HepG2 (cell line): ENCODE measurements around a stretch of chr12.

- RRBS, 2 experiments, result 95% methylated on average over 2 of the region's 14 CpGs; no CpG with 5 or more reads in 1 of the 2 experiments
CAGE:
- cytosol, long polyA minus RNA, result no peak
- cytosol, long polyA plus RNA, result no peak
- long polyA plus RNA, result no peak
- nucleus, long polyA minus RNA, result no peak
- nucleus, long polyA plus RNA, result no peak
Measured at GRCh38 chr12:11766271-11767065, 117.0 kb downstream of the ETV6 start.

DNA sequence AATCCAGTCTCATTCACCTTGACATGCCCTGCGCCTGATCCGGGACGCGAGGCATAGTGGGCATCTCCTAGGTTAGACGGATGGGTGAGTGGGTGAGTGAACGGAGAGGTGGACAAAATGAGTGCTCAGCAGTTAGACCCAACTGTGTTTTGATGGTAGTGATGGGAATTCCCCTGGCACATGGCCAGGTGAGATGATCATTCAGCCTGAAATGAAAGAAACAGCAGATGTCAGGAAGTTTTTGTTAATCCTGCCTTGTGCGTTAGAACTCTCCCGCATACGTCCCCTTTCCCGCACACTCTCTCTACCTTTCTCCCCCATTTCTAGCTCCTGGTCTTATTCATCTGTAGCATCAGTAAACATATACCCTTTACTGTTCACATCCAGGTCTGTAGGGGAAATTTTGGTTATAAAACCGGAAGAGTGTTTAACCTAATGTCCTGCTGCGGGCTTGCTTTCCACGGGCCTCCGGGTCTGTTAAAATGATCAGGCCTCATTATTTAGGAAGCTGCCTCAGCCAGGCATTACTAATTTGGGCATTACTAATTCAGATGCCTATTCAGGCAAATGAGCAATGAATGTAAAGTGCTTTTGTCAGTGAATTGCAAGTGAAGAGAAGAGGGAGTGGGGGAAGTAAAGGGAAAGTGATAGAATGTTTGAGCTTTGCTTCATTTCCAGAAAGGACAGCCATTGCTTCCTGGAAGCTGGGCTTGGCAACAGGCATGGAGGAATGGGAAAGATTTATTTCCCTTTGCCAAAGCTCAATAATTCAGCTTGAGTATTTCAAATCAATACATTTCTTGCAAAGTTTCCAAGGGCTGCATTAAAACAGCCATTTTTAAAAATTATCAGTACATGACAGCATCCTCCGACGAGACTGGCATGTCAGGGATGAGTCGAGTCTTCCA lies 172.9 kb downstream of the ETV6 start:
- RRBS, 2 experiments, result 94% methylated on average over 4 of the region's 17 CpGs; no CpG with 5 or more reads in 1 of the 2 experiments
CAGE:
- cytosol, long polyA minus RNA, result no peak
- cytosol, long polyA plus RNA, result no peak
- long polyA plus RNA, result no peak
- nucleus, long polyA minus RNA, result no peak
- nucleus, long polyA plus RNA, result no peak

GRCh38 chr12:11894387-11895559 lies 176.0 kb upstream of the BCL2L14 start:
- RRBS, 2 experiments, result no CpG with 5 or more reads among the region's 10 CpGs
CAGE:
- cytosol, long polyA minus RNA, result no peak
- cytosol, long polyA plus RNA, result no peak
- long polyA plus RNA, result no peak
- nucleus, long polyA minus RNA, result no peak
- nucleus, long polyA plus RNA, result no peak

DNA sequence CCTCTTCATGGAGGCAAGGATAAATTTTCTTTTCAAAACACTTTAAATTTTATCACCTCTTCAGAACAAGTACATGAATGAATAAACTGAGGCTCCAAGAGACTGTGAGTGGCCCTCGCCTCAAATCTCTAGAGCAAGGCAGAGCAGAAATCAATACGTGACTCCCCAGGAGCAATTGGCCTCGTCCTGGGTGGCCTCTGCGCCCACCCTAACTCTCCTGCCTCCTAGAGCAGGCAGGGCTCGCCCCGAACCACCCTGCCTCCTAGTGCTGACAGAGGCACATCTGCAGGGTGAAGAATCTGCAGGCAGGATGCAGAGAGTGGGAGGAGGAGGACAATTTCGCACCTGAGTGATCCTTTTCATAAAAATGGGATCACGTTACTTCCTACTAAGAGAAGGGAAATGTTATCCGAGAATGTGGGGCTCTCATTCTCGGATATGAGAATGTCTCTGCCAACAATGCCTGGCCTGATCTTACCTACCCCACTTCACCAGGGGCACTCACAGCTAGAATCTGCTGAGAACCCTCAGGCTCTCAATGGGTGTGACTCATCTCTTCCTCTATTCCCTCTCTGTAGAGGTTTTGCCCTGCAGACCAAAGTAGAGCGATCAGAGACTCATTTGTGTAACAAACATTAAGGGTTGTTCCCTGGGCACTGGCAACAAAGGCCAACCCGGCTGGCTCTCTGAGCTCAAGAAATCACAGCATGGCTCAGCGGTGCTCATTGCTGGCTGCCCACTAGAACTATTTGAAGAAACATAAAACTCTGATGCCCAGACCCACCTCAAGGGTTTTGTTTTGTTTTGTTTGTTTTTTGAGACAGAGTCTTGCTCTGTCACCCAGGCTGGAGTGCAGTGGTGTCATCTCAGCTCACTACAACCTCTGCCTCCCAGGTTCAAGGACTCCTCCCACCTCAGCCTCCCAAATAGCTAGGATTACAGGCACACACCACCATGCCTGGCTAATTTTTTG lies 61.6 kb upstream of the BCL2L14 start:
- RRBS, 2 experiments, result no CpG with 5 or more reads among the region's 13 CpGs
CAGE:
- cytosol, long polyA minus RNA, result no peak
- cytosol, long polyA plus RNA, result no peak
- long polyA plus RNA, result no peak
- nucleus, long polyA minus RNA, result no peak
- nucleus, long polyA plus RNA, result no peak

GRCh38 chr12:12201187-12202093 lies 65.4 kb downstream of the LRP6 start:
- RRBS, 2 experiments, result no CpG with 5 or more reads among the region's 3 CpGs
CAGE:
- cytosol, long polyA minus RNA, result no peak
- cytosol, long polyA plus RNA, result no peak
- long polyA plus RNA, result no peak
- nucleus, long polyA minus RNA, result start-site peak on the minus strand at chr12:12201796-12201870, 20 reads
- nucleus, long polyA plus RNA, result start-site peak on the minus strand at chr12:12200800-12201922, 35 and 23 reads in 2 replicates

DNA sequence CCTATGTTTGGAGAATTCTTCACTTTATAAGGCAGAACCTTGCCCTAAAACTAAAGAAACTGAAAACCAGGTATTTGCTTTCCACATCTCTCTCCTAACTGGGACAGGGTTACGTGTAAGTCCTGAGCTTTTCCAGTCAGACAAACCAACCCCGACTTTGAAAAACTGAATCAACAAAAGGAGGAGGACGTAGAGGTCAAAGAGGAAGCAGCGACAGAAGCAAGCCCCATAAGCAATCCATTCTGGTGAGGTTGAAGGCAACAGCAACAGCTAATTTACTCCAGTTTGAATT lies 47.2 kb downstream of the LRP6 start:
- RRBS, 2 experiments, result no CpG with 5 or more reads among the region's 4 CpGs
CAGE:
- cytosol, long polyA minus RNA, result no peak
- cytosol, long polyA plus RNA, result no peak
- long polyA plus RNA, result no peak
- nucleus, long polyA minus RNA, result no peak
- nucleus, long polyA plus RNA, result no peak

GRCh38 chr12:12396635-12397367 lies 39.9 kb downstream of the BORCS5 start:
- RRBS, 2 experiments, result no CpG with 5 or more reads among the region's 7 CpGs
CAGE:
- cytosol, long polyA minus RNA, result no peak
- cytosol, long polyA plus RNA, result no peak
- long polyA plus RNA, result no peak
- nucleus, long polyA minus RNA, result no peak
- nucleus, long polyA plus RNA, result no peak

DNA sequence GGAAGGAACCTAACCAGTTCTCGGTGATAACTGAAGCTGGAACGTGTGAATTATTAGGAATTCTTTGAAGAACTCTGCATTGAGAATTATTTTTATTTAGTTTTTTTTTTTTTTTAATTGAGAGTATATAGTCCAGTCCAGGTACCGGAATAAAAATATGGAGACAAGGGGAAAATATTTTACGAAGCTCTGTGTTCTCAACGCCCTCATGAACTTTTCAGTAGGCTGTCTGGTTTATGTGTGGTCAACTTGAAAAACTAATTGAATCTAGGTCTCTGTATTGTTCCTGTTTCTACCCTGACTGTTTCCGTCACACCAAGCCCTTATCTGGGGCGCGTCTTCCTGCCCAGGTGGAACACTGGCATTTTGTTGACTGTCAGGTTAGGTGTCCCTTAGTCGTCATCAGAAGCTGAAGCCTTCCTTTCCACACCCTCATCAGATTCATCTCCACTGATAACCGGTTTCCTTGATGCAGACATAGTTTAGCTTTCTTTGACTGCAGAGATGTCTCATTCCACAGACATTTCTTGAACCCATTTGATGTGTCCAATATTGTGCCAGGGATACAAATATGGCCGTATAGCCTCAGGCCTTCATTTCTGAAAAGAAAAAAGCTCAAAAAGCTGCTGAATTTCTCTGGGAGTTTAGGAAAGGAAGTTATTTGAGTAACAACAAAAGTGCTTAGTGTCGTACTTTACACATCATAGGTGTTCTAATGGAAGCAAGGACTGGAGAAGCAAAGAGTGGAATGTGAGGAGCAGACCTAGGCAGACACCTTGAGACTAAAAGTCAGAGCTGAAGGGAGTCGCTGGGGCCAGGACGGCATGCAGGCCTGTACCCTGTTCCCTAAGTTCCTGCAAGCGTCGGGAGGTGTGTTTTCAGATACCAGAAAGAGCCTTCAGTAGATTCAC lies 96.4 kb downstream of the DUSP16 start:
- RRBS, 2 experiments, result no CpG with 5 or more reads among the region's 16 CpGs
CAGE:
- cytosol, long polyA minus RNA, result no peak
- cytosol, long polyA plus RNA, result no peak
- long polyA plus RNA, result no peak
- nucleus, long polyA minus RNA, result no peak
- nucleus, long polyA plus RNA, result no peak

GRCh38 chr12:12476650-12477686 lies 85.7 kb downstream of the DUSP16 start:
- RRBS, 2 experiments, result no CpG with 5 or more reads among the region's 23 CpGs
CAGE:
- cytosol, long polyA minus RNA, result no peak
- cytosol, long polyA plus RNA, result no peak
- long polyA plus RNA, result no peak
- nucleus, long polyA minus RNA, result no peak
- nucleus, long polyA plus RNA, result no peak

GRCh38 chr12:12540581-12541204 lies 22.0 kb downstream of the DUSP16 start:
- RRBS, 2 experiments, result no CpG with 5 or more reads among the region's 6 CpGs
CAGE:
- cytosol, long polyA minus RNA, result no peak
- cytosol, long polyA plus RNA, result no peak
- long polyA plus RNA, result no peak
- nucleus, long polyA minus RNA, result no peak
- nucleus, long polyA plus RNA, result no peak

DNA sequence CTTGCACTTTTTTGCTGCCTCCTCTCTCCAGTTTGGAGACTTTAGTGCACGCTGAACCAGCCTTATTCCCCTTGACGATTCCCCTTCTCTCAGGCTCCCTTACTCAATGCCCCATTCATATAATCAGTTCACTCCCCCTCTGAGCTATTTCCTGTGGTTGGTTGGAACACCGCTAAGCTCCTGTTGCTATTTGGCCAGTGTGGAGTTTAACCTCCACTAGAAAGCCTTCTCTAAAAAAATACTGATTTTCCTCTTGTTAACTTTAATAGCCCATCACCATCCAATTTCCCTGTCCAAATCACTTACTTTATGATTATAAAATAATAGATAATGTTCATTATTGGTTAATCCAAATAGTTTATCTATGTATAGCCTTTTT lies 806 bp downstream of the CREBL2 start:
- RRBS, 2 experiments, result no CpG with 5 or more reads among the region's 3 CpGs
CAGE:
- cytosol, long polyA minus RNA, result no peak
- cytosol, long polyA plus RNA, result no peak
- long polyA plus RNA, result no peak
- nucleus, long polyA minus RNA, result no peak
- nucleus, long polyA plus RNA, result no peak

DNA sequence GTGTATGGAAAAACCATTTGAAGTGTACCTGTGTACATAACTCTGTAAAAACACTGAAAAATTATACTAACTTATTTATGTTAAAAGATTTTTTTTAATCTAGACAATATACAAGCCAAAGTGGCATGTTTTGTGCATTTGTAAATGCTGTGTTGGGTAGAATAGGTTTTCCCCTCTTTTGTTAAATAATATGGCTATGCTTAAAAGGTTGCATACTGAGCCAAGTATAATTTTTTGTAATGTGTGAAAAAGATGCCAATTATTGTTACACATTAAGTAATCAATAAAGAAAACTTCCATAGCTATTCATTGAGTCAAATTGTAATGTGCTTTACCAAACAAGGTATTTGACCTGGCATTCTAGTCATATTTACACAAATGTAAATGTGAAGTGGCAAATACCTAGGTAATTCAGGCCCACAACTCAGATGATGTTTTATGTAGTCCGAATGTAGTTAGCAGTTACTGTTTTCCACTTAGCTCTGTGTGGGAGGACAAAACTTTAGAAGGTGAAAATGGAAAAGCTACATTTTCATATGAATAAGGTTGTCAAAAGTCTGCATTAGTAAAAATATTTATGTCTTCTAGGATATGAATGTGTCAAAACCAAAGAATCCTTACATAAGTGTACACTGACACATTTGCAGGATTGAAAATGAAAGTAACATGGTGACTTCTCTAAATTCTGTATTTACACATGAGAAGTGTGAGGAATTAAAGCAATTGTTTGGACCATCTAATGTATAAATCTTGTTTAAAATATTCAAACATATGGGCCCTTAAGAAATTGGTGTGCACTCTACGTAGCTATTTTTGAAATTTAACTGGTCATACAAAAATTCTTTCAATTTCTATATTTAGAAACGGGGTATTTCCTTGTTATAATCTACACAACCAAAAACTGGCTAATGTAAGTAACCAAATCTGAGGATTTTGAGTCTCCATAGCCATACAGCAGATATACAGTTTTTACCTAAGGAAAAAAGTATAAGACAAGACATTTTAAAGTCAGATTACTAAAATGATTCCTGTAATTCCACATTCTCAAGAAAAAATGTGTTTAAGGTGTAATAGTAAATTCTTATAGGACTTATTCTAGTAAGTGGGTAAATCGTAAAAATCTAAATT lies 5.3 kb downstream of the CDKN1B start:
- RRBS, 2 experiments, result no CpG with 5 or more reads among the region's 4 CpGs
CAGE:
- cytosol, long polyA minus RNA, result no peak
- cytosol, long polyA plus RNA, result no peak
- long polyA plus RNA, result start-site peak on the plus strand centred at position 182 of the sequence, 60 bp wide, 77 and 67 reads in 2 replicates
- nucleus, long polyA minus RNA, result no peak
- nucleus, long polyA plus RNA, result no peak

- RRBS, 2 experiments, result no CpG with 5 or more reads among the region's 1 CpG
CAGE:
- cytosol, long polyA minus RNA, result no peak
- cytosol, long polyA plus RNA, result no peak
- long polyA plus RNA, result no peak
- nucleus, long polyA minus RNA, result no peak
- nucleus, long polyA plus RNA, result no peak
Measured at GRCh38 chr12:12831802-12832001, 18.6 kb downstream of the DDX47 start.

GRCh38 chr12:12876934-12877728 lies 14.2 kb upstream of the GPRC5A start:
- RRBS, 2 experiments, result no CpG with 5 or more reads among the region's 9 CpGs
CAGE:
- cytosol, long polyA minus RNA, result no peak
- cytosol, long polyA plus RNA, result no peak
- long polyA plus RNA, result no peak
- nucleus, long polyA minus RNA, result no peak
- nucleus, long polyA plus RNA, result no peak

GRCh38 chr12:12901014-12902162 lies 10.0 kb downstream of the GPRC5A start:
- RRBS, 2 experiments, result no CpG with 5 or more reads among the region's 14 CpGs
CAGE:
- cytosol, long polyA minus RNA, result no peak
- cytosol, long polyA plus RNA, result no peak
- long polyA plus RNA, result no peak
- nucleus, long polyA minus RNA, result no peak
- nucleus, long polyA plus RNA, result no peak

DNA sequence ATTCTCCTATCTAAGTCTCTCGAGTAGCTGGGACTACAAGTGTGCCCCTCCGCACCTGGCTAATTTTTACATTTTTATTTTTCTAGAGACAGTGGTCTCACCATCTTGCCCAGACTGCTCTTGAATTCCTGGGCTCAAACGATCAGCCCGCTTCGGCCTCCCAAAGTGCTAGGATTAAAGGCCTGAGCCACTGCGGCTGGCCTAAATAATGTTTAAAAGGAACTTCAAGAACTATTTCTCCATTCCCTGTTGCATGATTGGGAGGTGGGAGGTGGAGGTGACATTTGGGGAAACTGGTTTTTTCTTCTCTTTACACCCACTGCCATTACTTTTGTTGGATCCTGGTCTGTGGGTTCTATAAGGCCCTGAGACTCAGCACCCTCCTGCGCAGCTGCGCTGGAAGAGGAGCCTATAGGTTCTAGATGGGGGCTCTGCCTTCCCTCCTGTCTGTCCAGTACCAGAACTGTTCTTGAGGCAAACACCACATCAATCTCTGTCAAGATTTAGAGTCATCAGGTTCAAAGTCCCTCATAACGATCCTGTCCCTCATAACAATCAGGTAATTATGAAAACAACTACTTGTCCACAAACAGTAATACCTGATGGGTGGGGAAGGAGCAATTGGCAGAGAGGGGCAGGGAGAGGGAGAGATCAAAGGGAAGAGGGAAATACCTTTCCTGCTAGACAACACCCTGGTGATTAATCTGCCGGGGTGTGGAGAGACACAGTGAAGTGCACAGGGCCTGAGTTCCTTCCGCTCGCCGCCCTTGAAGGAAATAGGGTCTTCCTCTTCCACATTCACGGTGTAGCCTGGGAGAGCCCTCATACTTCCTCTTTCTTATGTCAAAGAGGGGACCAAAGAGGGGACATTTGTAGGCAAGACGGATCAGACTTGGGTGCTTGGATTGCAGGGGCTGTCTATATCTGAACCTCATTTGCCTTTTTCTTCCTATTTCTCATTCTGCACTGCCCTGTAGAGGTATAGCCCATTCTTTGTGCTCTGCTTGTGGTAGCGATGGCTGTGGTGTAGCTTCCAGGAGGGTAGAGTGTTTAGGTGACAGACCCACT lies 12.4 kb downstream of the GPRC5A start:
- RRBS, 2 experiments, result no CpG with 5 or more reads among the region's 16 CpGs
CAGE:
- cytosol, long polyA minus RNA, result no peak
- cytosol, long polyA plus RNA, result no peak
- long polyA plus RNA, result no peak
- nucleus, long polyA minus RNA, result no peak
- nucleus, long polyA plus RNA, result no peak

DNA sequence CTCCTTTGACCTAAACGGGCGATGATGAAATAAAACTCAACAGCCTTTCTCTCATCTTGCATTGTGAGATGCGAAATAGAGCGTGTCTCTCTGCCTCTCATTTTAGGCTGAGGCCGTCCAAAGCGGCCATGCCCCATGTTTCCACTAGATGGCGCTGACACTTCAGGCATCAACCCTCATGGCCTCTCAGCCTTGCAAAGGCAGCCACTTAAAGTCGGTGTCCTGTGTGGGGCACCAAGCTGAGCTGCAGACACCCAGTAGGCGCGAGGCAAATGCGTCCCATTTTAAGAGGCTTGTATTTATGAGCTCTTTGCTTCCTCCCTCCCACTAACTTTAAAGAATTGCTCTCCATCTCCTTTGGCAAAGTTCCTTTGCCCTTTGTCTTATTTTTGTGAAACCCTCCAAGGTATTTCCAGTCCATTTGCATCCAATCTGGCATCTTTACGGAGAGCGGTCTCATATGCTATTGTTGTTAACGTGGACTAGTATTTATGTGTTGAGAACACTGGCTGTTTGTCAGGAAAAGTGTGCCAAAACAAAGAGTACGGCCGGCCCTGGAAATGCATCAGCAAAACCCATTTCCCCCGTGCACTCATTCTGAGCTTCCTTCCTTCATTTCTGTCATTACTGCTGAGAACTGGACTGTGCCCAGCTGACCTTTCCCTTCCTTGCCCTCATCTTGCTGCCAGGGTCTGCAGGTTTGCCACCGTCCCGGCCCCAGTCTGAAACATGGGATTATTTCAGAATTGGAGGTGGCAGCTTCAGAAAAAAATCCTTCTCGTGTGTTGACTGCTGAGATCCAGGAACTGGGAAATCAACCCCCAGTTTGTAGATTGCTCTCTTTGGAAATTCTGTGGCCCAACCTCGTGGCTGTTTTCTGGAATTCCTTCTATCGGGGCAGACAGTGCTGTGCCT lies 25.2 kb downstream of the GPRC5A start:
- RRBS, 2 experiments, result no CpG with 5 or more reads among the region's 22 CpGs
CAGE:
- cytosol, long polyA minus RNA, result no peak
- cytosol, long polyA plus RNA, result no peak
- long polyA plus RNA, result no peak
- nucleus, long polyA minus RNA, result no peak
- nucleus, long polyA plus RNA, result no peak

DNA sequence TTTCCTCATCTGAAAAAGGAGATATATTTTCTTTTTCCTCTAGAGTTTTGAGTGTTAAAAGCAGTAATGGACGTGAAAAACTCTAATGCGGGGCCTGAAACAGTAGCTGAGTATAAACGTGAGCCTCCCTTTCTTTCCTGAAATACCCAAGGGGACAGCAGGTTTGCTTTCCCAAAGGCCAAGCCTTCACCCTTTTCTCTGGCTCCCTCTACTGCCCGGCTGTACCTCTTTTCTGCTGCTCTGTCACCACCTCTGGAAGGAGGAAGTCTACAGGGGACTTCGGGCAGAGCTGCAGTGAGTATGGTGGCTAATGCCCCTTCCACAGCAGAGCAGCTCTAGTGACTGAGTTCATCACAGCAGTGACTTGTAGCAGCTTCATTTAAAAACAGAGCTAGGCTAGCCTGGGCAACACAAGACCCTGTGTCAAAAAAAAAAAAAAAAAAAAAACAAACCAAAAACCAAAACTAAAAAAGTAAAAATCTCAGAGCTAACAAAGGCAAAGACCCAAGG lies 23.7 kb upstream of the GPRC5D start:
- RRBS, 2 experiments, result no CpG with 5 or more reads among the region's 5 CpGs
CAGE:
- cytosol, long polyA minus RNA, result no peak
- cytosol, long polyA plus RNA, result no peak
- long polyA plus RNA, result no peak
- nucleus, long polyA minus RNA, result no peak
- nucleus, long polyA plus RNA, result no peak

- RRBS, 2 experiments, result no CpG with 5 or more reads among the region's 13 CpGs
CAGE:
- cytosol, long polyA minus RNA, result no peak
- cytosol, long polyA plus RNA, result no peak
- long polyA plus RNA, result no peak
- nucleus, long polyA minus RNA, result no peak
- nucleus, long polyA plus RNA, result no peak
Measured at GRCh38 chr12:12999691-12999991, 424 bp downstream of the HEBP1 start.

DNA sequence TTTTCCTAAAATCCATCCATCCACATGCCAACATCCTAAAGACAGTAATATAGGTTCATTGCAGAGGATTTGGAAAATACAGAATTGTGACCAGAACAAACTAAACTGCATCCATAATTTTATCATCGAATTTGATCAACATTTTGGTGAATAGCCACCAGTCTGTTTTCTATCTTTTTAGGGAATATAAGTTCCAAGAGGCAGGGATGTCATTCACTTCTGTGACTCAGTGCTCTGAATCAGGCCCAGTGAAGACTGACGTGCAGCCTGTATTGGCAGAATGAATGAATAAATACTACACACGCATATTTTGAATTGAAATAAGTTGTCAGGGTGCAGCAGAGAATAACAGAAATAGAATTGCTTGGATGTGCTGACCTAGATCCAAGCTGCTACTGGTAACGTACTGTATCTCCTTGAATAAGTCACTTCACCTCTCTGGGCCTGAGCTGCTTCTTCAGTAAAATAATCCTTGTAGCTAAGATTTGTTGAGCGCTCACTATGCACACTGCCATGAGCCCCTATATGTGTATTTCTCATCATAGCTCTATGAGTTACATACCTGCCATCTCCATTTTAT lies 1.2 kb upstream of the EMP1 start:
- RRBS, 2 experiments, result no CpG with 5 or more reads among the region's 5 CpGs
CAGE:
- cytosol, long polyA minus RNA, result no peak
- cytosol, long polyA plus RNA, result no peak
- long polyA plus RNA, result no peak
- nucleus, long polyA minus RNA, result no peak
- nucleus, long polyA plus RNA, result no peak